Trachea (tissue), 1 donor: ENCODE measurements around a stretch of chr16.

GRCh38 chr16:73050648-73051337, 2.9 kb upstream of the ZFHX3 start:
- PRO-cap, result bidirectional peak, plus-strand start at chr16:73050970, minus-strand start at chr16:73050829

GRCh38 chr16:73192317-73193069, 144.6 kb upstream of the ZFHX3 start:
- PRO-cap, result unidirectional peak, plus-strand start at chr16:73192774

DNA sequence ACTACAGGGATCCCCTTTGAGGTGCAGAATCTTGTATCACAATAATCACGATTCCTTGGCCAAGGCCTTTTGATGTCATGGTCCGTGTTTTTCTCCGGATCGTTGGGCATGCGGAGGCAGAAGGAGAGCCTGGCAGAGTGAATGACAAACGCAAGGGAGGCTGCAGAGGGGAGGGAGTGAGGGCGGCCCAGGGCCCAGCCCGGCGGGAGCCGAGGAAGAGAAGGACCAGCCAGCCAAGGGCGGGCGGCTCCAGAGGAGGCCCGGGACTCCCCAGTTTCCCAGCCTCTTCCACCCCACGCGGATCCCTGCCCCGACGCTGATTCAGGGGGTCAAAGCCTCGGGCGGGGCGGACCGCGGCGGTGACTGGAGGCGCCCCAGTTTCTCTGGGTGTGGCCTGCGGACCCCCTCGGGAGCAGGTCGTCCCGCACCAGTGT, 14.7 kb downstream of the CLEC18B start:
- PRO-cap, result no peak

DNA sequence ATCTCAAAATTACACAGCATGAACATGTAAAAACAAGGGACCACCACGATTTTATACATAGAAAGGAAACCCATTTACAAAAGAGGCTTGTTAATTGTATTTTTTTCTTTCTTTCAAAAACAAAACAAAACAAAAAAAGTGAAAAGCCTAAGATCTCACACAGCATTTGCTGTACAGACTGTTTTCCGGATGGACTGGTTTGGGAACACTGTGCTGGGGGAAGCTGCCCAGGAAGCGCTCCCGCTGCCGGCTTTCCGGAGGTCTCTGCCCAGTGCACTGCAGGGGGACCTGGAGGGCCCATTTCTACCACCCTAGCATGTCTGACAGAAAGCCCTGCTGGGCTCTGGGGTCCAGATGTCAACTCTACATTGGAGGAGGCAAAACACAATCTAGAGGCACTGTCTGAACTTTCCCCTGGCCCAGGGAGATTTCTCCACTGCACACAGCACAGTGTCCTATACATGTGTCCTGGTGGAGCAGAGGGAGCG, 26.3 kb upstream of the CLEC18B start:
- PRO-cap, result no peak

GRCh38 chr16:74570841-74571609, 35.9 kb downstream of the GLG1 start:
- PRO-cap, result no peak

DNA sequence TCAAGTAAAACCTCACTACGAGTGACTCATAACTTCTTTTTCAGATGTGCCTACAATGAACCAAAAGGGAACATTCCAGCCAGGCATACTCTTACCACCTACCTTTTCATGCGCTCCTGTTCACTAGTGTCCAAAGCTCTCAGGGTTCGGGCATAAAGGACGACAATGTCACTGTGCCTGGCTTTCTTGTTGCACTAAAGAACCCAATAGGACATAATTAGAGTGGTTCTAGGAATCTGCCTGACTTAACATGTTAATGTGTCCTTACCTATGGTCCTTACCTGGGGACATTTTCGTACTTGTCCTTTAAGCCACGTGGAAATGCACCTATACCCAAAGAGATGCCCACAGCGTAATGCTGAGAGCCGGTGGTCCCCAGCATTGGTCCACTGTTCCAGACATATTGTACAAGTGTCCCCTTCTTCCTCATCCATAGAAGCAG, 22.4 kb downstream of the RFWD3 start:
- PRO-cap, result no peak

DNA sequence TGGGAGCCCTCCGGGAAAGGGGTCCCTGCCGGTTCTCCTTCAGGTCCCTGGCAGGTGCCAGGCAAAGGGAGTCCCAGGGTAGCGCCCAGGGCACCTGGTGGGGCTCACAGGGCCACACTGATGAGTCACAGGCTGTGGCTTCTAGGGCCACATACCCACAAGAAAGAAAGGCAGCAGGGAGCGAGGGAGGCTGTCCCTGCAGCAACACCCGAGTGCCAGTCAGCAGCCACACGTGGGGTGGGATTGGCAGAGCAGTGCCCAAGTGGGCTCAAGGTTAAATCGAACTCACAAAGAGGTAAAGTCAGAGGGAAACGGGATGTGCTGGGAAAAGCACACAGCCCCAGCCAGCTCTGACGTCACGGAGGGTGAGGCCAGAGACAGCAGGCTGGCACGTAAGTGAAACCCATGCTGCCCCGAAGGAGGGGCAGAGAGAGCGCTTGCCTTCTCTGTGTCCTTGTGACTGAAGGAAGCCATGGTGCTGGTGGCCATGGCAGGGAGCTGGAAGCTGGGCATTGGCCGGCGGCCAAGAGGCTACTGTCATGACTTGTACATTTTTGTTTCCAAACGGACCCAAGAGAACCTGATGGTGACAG, 33.8 kb downstream of the FA2H start:
- PRO-cap, result bidirectional peak, plus-strand start at position 304 of the sequence, minus-strand start at position 210 of the sequence

- PRO-cap, result no peak
Observed at GRCh38 chr16:74760202-74760917, 14.3 kb downstream of the FA2H start.

- PRO-cap, result no peak
Observed at GRCh38 chr16:74867300-74868055, 92.9 kb upstream of the FA2H start.

DNA sequence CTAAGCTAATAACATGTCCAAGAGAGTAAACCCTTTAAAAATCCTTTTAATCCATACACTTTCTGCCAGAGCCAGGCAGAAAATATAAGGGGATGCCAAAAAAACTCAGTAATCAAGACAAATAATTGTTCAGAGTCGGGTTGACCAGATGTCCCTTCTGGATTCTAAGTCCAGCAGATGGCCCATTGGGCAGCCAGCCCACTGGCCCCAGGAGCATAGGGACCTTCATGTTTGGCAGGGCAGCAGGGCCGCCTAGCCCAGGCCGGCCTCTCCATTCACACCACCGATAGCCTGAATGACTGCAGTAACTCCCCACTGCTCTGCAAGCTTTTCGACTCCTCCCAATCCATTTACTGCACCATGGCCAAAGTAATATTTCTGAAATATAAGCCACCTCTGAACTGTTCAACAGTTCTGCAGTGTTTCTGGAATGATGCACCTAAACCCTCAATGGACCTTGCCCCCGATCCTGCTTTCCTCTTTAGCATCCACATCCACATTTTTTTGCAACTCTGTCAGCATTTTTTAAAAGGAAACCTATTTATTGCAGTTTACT, 46.5 kb downstream of the LDHD start:
- PRO-cap, result no peak

GRCh38 chr16:75074793-75076217, 41.3 kb downstream of the LDHD start:
- PRO-cap, result no peak

GRCh38 chr16:75098360-75098842, 18.2 kb downstream of the LDHD start:
- PRO-cap, result unidirectional peak, minus-strand start at chr16:75098591

- PRO-cap, result bidirectional peak, plus-strand start at chr16:75255433, minus-strand start at chr16:75255280
Observed at GRCh38 chr16:75254933-75255712, 3.7 kb upstream of the BCAR1 start.

GRCh38 chr16:75267607-75268456, 16.4 kb upstream of the BCAR1 start:
- PRO-cap, result bidirectional peak, plus-strand start at chr16:75268130, minus-strand start at chr16:75268007

- PRO-cap, result no peak
Observed at GRCh38 chr16:75305997-75306964, 54.9 kb upstream of the BCAR1 start.

- PRO-cap, result unidirectional peak, plus-strand start at chr16:75378253
Observed at GRCh38 chr16:75377908-75378776, 55.2 kb downstream of the CFDP1 start.

- PRO-cap, result no peak
Observed at GRCh38 chr16:75434316-75434924, 1.1 kb upstream of the CFDP1 start.

- PRO-cap, result no peak
Observed at GRCh38 chr16:75483107-75483757, 12.0 kb downstream of the CHST6 start.

DNA sequence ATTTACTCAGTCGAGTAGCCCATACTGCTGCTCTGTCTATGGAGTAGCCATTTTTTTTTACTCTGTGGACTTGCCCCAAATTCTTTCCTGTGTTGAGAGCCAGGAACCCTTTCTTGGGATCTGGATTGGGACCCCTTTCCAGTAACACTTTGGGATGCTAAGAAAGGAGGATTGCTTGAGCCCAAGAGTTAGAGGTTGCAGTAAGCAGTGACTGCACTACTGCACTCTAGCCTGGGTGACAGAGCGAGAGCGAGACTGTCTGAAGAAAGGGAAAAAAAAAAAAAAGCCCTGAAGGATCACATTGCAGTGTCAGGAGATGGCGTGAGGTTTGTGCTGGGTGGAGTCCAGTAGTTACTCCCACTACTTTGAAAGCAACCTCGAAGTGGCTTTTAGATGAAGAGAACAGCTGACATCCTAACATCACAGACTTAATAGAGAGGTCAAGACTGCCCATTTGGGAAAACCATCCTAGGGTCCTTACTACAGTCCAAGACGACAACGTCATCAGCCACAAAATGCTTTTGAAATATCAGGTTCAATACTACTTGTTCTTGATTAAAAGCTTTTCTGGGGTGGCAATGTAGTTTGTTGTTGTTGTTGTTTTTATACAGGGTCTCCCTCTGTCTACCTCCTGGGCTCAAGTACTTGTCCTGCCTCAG, 4.0 kb upstream of the TMEM231 start:
- PRO-cap, result no peak

DNA sequence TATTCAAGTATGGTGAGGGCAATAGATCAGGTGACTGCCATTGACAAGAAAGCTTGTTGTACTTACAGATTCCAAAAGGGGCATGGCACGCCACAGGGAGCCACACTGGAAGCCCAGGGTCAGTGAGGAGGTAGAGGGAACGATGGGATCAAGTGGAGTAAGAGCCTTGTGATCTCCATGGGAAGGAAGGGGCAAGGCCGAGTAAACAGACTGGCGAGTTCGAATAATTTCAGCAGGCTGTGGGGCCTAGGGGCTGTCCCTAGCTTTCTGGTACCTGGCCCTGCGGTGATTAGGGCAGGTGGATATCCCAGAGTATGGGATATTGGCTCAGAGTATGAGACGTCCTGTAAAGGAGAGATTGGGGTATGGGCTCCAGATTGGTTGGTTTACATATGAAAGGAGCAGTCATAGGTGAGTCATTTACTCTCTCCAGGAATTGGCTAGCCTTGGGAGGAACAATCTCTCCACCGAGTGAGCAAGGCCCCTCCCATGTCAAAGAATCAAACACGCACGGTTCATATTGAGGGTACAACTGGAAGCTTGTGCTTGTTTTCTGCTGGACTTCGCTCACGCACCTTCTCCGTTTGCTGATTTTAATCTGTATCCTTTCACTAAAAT, 27.7 kb downstream of the GABARAPL2 start:
- PRO-cap, result unidirectional peak, plus-strand start at position 545 of the sequence